AG08470 (cell line): Measurements from ENCODE around the genes GEMIN5 and SOX30.

GRCh38 chr5:154937394-154938459 lies at the start of gene GEMIN5:
Gene GEMIN5 (minus strand): TSS chr5:154938211.
- RRBS: 1% methylated on average over 9 of the region's 66 CpGs

- RRBS: no CpG with 5 or more reads among the region's 2 CpGs
Measured at GRCh38 chr5:156972164-156972726, 9.2 kb upstream of the TIMD4 start.

- RRBS: no CpG with 5 or more reads among the region's 1 CpG
Measured at GRCh38 chr5:157075090-157075304, 16.1 kb upstream of the HAVCR1 start.

DNA sequence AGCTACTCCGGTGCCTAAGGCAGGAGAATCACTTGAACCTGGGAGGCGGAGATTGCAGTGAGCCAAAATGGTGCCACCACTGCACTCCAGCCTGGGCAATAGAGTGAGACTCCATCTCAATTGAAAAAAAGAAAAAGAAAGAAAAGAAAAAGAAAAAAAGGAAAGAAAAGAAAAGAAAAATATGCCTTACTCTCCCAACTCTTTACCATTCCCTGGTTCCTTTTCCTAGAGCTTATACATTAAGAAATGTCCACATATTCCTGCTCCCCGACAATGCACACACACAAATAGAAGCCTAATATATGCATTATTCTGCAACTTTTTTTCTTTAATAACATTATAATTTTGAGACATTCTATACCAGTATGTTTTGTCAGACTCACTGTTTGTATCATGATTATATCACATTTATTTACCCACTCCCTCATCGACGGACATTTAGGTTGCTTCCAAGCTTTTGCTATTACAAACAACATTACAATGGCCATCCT lies 430 bp downstream of the HAVCR2 start:
- RRBS: no CpG with 5 or more reads among the region's 5 CpGs

- RRBS: no CpG with 5 or more reads among the region's 5 CpGs
Measured at GRCh38 chr5:157285527-157286040, 19.7 kb downstream of the CYFIP2 start.

- RRBS: no CpG with 5 or more reads among the region's 7 CpGs
Measured at GRCh38 chr5:157327721-157328312, 17.7 kb downstream of the FNDC9 start.

GRCh38 chr5:157370732-157371351 lies 25.4 kb upstream of the FNDC9 start:
- RRBS: no CpG with 5 or more reads among the region's 7 CpGs

DNA sequence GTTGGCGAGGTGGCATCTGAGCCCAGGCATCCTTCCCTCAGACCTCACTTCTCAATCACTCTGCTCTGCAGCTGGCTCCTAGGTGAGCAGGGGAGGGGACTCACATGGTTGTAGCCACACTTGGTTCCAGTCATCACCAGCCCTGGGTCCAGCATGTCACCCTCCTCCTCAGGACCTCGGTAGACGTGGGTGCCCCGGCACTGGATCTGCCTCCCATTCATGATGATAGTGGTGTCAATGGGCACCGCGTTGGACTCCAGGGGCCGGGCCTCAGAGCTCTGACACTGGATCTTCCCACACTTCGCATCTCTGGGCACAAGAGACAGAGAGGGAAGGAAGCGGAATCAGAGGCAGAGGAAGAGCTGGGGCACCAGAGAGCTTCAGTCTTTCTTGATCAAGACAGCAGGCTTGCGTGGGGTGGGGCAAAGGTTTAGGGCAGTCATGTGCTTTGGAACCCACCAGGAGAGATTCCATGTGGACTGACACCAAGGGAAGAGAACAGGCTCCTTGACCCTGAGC lies 32.9 kb downstream of the NIPAL4 start:
- RRBS: 92% methylated on average over 4 of the region's 10 CpGs

- RRBS: no CpG with 5 or more reads among the region's 3 CpGs
Measured at GRCh38 chr5:157500046-157500421, 40.0 kb downstream of the NIPAL4 start.

DNA sequence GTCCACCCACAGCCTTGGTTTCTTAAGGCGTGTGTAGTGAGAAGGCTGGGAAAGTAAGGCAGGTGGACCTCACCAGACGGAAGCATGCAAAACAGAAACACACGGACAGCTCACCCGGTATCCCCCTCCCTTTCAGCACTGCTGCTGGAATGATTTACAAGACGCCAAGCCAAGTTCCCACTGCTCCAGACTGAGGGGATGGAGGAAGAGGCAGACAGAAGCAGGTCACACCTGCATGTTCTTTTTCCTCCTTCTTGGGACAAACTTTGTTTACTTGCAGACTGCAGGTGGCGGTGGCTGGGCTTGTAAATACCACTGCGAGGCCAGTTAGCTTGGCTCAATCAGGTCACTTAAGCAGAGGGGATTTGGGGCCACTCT lies 47.4 kb downstream of the ADAM19 start:
- RRBS: no CpG with 5 or more reads among the region's 7 CpGs

DNA sequence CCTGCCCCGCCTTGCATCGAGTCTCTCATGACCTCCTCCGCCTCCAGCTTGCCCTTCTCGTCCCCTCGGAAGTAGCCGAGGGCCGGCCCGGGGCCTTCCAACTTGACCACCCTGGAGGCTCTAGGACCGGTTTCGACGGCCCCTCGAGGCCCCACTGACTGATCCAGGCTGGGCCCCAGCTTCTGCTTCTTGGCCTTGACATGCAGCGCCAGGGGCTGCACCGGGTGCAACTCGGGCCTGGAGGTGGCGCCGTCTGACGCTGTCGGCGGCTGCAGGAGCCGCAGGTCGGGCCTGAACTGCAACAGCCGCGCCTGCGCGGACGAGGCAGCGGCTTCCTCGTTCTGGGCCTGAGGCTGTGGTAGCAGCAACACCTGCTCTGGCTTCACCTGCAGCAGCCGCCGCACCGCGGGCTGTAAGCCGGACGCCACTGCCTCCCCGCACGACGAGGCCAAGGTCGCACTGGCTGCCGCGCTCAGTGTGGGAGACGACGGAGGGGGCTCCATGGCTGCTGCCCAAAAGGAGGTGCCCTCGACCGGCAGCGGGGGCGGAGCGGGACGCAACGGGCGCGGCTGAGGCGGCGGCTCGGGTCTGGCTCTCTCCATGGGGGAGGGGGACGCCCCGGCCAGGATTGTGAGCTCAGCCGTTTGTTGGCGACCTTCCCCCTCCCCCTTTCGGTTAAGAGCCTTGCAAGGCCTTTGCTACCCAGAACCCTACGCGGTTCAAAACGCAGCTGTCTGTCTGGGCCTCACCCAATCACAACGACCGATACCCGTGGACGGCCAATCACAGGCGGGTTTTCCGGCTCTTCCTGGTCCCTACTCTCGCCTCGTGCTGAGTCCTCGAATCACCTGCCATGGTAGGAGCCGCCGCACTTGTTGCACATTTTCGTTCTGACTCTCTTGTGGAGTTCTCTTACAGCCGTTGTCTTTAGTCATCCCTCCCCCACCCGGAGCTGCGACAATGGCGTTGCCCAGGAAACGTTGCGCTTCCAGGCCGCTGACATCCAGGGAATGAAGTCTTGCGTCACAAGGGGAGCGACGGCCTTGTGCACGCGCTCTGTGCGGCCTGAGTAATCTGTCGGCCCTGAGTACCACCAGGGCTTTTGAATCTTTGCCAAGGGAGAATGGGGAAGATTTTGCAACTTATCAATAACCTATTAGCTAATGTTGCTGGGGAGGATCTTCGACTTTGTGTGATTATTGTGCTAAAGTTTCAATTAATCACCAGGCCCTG lies at the start of gene SOX30:
Gene SOX30 (minus strand): TSS at position 962 of the 1,233 bp plus-strand sequence.
- RRBS: 22% methylated on average over 21 of the region's 90 CpGs

GRCh38 chr5:157836340-157837122 lies 22.4 kb downstream of the CLINT1 start:
- RRBS: no CpG with 5 or more reads among the region's 3 CpGs

DNA sequence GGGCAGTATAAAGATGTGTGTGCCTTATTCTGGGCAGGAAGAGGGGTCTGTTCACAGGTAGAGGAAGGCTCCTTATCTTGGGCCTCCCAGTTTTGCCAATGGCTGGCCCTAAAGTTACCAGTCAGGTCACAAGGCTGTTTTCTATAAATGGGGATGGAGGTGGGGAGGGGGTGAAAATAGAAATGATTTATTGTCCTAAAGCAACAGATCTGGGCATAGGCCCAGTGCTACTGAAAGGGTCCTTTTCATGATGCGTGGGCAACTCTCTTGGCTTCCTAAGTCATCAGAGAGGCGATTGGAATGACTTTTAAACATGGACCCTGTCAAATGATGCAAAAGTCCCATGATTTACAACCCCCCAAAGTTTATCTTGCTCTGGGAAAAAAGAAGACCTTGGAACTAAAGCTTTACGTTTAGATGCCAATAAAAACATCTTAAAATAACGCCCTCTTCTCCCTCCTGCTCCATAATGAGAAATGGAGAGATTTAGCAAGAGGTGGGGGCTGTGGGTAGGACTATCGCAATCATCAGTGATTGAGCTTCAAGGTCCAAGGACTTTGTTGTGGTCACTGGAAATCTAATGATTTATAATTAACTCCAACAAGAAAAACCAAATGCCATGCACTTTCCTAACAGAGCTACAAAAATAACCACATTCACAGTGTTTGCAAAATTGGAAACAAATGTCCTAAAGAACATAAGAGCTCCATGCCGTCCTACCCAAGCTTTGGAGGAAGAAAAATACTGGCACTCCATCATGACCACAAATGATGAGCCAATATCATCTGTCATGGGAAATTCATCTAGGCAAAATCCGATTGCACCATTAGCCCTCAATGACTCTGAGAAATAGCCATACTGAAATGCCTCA lies 167.5 kb upstream of the CLINT1 start:
- RRBS: no CpG with 5 or more reads among the region's 7 CpGs

DNA sequence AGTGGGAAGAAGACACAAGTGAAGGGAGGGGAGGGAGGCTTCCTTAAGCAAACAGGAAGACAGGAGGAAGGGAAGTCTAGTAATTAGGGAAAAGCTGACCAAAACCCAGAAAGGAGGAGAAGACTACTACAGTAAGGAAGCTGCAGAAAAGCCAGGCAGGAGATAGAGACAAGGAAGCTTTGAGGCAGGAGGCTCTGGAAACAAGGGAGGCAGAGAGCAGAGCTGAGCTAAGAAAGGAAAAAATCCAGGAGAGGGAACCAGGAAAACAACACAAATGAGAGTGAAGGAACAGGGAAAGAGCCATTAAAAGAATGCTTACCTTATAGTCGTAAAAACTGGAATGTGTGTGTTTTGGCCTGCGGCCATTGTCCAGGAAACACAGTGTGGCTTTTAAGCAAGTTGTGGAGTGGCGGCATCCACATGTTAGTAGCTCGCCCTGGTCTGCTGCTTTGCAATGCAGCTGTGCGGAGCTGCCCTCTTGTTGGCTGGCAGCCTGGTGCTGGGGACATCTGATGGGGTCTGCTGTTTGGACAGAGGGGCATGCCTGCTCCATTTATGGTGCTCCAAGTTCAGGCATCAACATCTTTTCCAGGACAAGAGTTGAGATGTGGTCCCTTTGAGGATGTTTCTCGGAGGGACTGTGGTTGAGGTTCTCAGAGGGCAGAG lies 317.2 kb upstream of the CLINT1 start:
- RRBS: no CpG with 5 or more reads among the region's 6 CpGs

- RRBS: no CpG with 5 or more reads among the region's 3 CpGs
Measured at GRCh38 chr5:158483274-158483473, 616.5 kb downstream of the EBF1 start.

DNA sequence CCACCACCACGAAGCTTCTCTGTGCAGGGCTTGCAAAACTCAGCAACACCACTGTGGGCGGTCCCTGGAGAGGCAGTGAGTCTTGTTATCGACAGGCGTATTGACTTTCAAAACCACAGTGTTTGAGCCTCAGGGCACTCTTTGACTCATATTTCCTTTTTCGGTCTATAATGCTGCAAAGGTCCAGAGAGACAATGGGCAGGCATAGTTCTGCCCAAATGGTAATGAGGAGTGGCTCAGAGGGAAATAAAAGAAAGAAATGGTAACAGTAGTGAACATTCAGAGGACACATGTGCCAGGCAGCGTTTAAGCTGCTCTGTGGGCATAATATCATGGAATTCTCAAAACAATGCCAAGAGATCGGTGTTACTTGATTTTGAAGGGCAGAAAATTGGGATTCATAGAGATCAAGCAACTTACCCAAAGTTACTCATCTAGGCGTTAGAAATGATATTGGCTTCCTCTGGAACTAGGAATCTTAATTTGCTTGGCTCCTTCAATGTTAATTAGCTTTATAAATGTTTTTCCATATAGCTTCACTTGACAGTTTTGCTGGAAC lies 539.3 kb downstream of the EBF1 start:
- RRBS: no CpG with 5 or more reads among the region's 8 CpGs

DNA sequence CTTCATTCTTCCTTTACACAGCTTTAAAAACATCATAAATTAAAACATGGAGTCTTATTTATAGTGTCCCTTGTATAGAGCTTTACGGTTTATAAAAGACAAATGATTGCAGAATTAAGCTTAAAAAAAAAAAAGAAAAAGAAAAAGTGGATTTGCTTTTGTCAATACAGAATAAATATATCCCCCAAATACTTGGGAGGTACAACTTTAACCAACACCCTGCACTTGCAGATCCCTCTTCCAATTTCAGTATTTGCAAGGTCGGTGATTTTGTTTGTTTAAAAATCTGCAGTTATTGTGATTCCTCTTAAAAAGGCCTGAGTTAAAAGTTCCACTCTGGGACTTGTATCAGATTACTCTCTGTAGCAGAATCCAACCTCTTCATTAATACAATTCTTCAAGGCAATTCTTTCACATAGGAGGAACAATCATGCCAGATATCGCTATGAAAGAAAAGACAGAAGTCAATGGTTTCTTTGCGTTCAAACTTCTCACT lies 401.0 kb downstream of the EBF1 start:
- RRBS: no CpG with 5 or more reads among the region's 4 CpGs

GRCh38 chr5:158818993-158819456 lies 280.7 kb downstream of the EBF1 start:
- RRBS: no CpG with 5 or more reads among the region's 6 CpGs

DNA sequence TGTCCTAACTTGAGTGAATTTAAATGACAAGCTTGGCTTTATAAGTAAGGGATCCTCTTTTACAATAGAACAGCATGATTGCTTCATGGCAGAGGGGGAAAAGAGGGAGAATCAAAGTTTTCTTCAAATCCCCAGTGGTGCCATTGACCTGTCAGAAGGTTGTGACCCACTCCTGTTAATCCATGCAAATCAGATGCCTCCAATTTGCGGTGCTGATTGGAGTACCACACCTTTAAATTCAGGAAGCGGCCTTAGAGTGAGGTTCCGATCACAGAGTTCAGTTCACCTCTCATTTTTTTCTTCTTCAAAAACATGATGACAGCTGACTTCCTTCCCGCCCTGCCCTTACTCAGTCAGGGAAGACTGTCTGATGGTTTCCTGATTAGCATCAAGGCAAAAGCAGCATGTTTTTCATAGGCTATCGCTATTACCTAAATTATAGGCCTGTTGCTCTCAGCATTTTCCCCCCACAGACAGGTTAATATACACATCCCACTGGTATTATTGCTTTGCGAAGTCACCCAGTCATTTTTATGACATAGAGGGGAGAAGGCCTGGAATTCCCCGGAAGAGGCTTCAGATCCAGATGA lies 141.5 kb downstream of the EBF1 start:
- RRBS: no CpG with 5 or more reads among the region's 7 CpGs

- RRBS: no CpG with 5 or more reads among the region's 6 CpGs
Measured at GRCh38 chr5:158995688-158996055, 104.0 kb downstream of the EBF1 start.